Measurements from ENCODE around the gene CTRC.

DNA sequence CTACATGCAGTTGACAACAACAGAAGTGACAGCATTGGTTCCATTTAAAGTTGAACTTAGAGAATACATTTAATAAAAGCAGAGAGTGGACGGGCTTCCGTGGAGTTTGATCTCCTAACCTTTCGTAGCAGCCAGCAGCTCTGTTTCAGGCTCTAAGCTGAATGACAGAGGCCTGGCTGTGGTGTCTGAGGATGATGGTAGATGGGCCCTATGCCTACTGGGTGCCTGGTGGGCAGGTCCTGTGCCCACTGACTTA, 54.5 kb downstream of the PRDM2 start:
- PRO-cap: no peak

DNA sequence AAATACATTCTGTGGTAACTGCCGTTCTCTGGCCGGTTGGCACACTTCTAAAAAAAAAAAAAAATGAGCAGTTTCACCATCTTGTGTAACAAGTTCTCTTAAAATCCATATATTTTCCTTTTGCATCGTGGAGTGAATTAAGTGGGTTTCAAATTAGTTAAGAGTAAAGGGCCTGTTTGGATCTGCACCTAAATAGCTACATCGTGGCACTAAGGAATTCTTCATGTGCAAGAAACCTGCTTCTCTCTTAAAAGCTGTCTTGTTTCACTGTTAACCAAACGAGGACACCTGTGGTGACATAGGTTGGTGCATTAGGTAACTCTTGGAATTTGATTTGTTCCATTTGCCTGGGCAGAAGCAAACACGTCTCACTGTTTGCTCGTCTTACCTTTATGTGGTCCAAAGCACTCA, 60.8 kb downstream of the PRDM2 start:
- PRO-cap: no peak

DNA sequence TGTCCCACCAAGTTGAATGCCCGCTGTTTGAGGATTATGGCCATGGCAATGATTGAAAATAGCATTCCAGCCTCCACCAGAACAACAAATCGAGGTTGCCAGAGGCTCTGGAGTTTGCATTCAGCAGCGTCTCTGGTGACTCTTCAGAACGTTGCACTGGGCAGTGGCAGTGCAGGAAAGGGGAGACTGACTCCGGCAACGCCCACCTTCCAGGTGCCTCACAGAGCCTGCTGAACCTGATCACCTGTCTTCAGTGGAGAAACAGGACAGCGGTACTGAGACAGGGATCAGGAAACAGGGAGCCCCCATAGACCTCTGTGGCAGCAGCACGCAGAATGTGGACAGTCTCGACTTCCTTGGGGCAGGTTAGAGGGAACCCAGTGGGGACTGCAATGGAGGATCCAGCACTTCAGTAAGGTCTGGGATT, 128.4 kb downstream of the PRDM2 start:
- PRO-cap: no peak

GRCh38 chr1:13900858-13901601, 201.0 kb downstream of the PRDM2 start:
- PRO-cap: no peak

- PRO-cap: no peak
Observed at GRCh38 chr1:13948482-13949623, 248.9 kb downstream of the PRDM2 start.

DNA sequence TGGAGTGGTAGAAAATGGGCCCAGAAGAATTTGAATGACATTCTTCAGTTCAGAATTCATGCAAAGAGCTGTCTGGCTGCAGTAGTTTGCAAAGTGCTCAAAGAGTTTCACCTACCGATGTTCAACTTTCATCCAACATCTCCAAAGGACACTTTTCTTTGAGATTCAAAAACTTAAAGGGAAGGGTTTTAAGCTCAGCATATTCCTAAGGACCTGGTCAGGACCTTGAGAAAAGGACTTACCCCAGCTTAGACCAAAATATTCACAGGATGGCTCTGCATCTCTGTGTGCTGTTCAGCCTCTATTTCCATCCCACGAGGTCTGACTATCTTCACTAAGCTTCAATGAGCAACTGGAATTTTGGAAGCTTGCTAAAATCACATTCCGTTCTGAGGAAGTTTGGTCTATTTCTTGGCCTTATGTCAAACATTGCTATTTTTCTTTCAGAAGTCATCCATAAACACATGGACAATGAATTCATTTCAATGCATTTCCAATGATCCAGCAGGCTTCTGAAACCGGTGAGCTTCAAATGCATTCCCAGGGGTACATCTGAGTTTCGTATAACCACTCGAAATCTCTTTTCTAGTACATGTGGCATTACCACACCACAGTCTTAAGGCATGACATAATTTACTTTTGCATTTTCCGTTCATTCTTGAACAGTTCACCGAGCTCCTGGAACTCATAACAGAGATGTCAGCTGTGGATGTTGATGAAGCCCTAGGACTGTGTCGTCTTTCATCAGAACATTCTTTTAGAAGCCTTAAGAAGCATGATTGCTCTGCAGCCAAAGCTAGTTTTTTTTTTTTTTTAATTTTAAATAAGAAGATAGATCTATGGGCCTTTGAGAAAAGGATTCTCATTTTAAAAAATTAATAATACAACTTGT, 294.1 kb upstream of the KAZN start:
- PRO-cap: no peak

DNA sequence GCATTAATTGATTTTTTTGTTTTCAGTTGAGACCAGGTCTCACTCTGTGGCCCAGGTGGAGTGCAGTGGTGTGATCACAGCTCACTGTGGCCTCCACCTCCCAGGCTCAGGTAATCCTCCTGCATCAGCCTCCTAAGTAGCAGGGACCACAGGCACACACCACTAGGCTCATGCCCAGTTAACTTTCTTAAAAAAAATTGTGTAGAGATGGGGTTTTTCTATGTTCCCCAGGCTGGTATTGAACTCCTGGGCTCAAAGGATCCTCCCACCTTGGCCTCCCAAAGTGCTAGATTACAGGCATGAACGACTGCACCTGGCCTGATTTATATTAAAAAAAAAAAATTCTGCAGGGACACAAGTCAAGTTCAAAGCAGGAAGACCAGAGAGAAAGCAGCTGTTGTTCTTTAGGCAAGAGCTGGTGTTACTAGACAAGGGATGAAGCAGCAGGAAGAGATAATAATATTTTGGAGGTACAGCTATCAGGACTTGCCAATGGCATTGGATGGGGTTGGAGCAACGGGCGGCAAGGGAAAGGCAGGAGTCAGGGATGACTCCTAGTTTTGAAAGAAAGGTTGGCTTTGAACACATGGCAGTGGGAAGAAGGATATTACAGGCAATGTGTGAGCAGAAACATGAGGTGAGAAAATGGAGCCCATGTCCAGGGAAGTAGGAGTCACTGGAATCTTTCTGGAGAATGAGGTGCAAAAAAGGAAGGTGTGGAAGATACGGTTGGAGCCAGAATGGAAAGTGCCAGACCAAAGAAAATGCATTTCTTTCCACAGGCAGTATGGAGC, 288.7 kb upstream of the KAZN start:
- PRO-cap: no peak

DNA sequence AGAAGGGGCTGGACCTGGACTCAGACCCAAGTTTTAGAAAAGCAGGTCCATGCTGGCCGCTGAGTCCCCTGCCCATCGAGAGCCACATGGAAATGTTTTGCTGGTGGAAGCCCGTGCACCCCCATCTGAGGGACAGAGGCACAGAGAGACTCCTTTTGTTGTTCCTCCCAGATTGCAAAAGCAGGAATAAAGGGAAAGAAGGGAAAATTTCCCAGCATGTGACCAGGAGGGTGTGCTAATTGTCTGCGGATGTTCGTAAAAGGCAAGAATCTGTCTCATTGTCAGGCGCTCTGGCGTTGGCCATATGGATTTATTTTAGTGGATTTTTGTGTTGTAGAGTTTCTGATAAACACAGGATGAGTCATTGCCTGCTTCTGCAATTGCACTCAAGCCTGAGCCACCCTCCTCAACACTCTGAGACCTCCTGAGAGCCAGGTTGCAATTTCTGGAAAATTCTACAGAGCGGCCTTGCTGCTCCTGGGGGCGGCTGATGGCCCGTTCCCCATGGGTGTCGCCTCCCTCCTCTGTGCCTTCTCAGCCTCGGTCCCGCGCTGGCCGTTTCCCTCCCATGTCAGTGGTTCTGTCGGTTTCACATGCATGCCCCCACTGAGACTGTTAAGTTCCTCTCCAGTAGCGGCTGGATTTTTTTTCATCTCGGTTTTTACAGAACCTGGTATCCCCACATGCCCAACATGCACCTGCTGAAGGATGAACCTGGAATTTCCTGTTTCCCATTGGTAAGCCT, 227.7 kb downstream of the KAZN start:
- PRO-cap: no peak

GRCh38 chr1:14923699-14925011, 229.4 kb upstream of the TMEM51 start:
- PRO-cap: no peak

DNA sequence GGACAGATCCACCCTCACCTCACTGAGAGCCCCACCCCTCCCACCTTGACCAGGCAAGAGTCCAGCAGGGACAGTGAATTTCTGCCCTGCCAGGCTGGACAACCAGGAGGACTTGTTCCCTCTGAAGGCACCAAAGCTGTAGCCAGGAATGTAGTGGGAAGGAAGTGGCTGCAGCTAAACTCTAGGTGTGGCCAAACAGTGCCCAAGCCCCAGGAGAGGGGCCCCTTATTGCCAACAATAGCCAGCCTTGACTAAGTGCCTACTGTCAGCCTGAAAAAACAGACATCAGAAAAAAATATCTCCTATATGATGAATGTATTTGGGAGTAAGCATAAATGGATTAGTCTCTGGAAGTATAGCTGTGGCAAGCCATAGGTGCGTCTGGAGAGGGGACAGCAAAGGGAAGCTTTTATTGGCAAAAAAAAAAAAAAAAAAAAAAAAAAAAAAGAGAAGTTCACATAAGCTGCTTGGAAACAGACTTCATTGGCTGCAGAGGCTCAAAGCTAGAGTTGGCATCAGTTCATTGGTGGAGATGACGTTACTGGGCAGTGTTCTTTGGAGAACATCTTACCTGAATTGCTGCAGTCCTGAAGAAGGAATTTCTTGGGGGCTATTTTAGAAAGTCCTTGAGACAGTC, 64.1 kb upstream of the TMEM51 start:
- PRO-cap: no peak

DNA sequence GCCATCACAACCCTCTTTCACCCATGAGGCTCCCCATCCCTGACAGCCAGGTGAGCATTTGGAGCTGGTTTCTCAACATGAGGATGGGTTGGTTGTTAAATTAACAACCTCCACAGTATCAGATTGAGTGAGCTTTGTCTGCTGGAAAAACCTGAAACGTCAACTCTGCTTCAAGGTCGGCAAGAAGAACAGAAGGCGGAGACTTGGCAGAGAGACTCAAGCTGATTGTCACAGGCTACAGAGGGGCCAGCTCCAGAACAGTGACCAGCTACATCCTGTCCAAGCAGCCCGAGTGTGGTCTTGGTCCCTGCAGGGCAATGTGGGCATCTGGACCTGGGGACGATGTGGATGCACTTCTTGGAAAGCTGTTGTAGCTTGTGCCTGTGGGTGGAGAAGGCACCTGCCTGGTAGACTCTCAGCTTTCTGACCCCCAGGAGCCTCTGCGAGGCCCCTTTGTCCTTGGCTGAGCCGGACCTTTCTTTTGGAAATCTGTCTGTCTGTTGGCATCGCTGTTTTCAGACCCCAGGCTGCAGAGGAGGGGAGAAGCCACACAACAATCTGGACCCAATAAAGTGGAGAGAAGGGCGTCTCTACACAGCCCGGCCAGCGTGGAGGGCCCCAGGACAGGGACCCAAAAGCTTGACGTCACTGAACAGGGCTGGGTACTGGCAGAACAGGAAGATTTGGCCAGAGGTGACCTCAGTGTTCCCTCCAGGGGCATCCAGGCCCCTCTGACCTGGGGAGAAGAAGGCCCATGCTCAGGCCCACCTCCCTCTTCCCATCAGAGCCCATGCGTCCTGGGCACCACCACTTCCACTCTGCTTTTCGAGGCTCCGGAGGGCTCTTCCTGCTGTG, 36.4 kb upstream of the TMEM51 start:
- PRO-cap: no peak

- PRO-cap: unidirectional peak, plus-strand start at chr1:15152815
Observed at GRCh38 chr1:15152124-15153333, 1.0 kb upstream of the TMEM51 start.

DNA sequence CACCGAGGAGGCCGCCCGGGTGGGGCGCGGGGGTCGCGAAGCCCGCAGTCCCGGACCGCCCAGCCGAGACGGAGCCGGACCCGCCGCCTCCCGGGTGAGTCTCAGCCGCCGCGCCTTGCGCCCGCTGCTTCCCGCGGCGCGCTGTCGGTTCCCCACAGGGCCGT, 196 bp downstream of the TMEM51 start:
- PRO-cap: no peak

- PRO-cap: no peak
Observed at GRCh38 chr1:15201417-15202375, 45.3 kb upstream of the FHAD1 start.

- PRO-cap: no peak
Observed at GRCh38 chr1:15236268-15236639, 10.8 kb upstream of the FHAD1 start.

GRCh38 chr1:15352422-15353008, 57.2 kb upstream of the EFHD2 start:
- PRO-cap: no peak

- PRO-cap: no peak
Observed at GRCh38 chr1:15410039-15410324, 294 bp downstream of the EFHD2 start.

GRCh38 chr1:15438118-15438589, at the start of gene CTRC:
CTRC (plus strand) TSS chr1:15438443.
- PRO-cap: no peak

- PRO-cap: no peak
Observed at GRCh38 chr1:15596694-15597310, 12.0 kb upstream of the AGMAT start.

DNA sequence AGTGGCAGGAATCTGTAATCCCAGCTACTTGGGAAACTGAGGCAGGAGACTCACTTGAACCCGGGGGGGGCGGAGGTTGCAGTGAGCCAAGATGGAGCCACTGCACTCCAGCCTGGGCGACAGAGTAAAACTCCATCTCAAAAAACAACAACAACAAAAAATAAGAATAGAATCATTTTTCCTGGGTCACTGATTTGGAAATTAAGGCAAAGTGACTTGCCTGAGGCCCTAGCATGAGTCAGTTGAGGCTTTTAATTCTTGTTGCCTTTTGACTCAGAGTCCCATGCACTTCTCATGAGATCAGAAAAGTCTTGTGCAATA, 3.6 kb upstream of the PLEKHM2 start:
- PRO-cap: no peak